H4 (cell line): ENCODE results near the gene CKMT2.

- RAMPAGE, long total RNA = no peak
Observed at GRCh38 chr5:78547498-78548483, 100.8 kb downstream of the LHFPL2 start.

- RAMPAGE, long total RNA = no peak
Observed at GRCh38 chr5:78574802-78575210, 73.8 kb downstream of the LHFPL2 start.

DNA sequence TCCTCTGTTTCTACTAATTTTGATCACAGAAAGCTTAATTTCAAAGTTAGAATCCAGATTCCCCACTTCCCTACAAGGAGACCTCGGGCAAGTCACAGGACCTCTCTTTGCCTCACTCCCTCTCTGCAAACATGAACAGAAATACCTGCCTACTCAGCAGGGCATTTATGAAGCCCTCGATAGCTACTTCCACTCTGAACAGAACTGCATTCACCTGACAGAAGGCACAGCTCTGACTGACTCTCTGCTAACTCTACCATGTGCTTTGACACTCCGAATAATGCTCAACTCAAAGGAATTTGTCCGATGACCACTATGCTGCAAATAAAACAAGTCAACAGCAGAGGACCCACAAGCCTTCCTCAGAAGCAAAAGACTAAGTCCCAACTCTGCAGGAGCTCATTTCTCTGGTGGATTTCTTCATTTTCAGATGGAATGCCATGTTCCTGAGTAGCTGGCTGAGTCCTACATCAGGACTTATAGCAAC is 21.0 kb downstream of the LHFPL2 start:
- RAMPAGE, long total RNA = no peak

GRCh38 chr5:78698525-78698911 is 49.9 kb upstream of the LHFPL2 start:
- RAMPAGE, long total RNA = no peak

- RAMPAGE, long total RNA = no peak
Observed at GRCh38 chr5:79032134-79032849, 37.2 kb downstream of the DMGDH start.

DNA sequence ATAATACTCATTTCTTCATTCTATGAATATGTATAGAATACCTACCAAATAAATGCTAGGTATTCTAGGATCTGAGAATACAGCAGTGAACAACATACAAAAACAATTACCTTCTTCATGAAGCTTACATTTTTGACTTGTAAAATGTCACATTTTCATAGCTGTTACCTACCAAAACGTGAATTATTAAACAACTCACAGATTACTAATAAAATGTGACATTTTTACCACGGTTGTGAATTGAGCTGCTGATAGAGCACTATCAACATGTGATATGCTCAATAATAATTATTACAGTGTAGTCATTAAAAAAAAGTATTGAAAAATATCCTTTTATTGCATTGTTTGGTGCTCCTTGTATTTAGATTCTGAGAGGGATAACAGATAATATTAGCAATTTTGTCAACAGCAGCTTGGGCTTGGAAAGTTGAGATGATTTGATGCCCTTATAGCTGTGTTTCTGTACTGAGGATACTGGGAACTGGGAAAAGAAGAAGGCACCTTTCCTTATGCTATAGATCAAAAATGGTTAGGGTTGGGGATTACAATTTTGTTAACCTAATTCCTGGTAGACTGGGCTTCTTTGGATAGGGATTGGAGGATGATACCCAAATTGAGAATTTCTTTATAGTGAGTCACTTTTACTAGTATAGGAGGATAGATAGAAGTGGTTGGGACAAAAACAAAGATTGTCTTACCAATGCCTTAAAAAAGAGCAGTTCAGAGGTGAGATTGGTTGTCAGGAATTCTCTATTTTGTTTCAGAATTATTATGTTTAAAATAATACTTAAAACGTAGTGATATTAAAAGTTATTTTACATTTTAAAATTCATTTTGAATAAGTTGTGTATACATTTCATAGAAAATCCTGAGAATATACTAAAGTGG is 38.2 kb downstream of the TENT2 start:
- RAMPAGE, long total RNA = no peak

DNA sequence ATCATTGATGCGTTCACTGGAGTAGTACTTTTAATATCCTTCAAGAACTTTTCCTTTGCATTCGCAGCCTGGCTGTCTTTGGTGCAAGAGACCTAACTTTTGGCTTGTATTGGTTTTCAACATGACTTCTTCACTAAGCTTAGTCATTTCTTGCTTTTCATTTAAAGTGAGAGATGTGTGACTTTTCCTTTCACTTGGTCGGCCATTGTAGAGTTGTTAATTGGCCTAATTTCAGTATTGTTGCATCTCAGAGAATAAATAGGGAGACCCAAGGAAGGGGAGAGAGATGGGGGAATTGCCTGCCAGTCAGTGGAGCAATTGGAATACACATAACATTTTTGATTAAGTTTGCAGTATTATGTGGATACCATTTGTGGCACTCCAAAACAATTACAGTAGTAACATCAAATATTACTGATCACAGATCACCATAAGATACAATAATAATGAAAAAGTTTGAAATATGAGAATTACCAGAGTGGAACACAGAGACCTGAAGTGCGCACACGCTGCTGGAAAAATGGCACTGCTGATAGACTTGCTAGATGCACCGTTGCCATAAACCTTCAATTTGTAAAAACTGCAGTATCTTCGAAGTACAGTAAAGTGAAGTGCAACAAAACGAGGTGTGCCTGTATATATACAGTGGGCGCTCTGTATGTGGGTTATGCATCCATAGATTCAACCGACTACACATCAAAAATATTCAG is 26.2 kb upstream of the CMYA5 start:
- RAMPAGE, long total RNA = no peak

DNA sequence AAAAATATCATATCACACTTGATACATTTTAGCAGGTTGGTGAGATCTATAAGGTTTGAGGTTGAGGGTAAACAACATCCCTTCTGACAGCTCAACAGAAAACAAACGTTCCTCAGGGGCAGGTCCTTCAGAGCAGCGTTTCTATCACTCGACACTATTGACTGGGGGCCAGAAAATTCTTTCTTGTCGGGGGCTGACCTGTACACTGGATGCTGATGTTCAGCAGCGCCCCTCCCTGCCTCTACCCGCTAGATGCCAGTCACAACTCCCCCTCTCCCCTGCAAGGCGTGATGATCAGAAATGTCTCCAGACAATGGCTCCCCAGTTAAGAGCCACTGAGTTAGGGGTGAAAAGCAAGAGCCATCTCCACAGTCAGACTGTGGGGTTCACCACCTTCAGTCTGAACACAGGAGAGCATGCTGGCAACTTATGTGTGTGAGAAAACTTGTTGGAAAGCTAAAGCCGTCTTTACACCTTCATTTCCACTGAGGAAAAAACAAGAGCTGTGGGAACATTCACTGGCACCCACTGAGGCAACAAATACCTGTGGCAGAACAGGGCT is 39.7 kb downstream of the SERINC5 start:
- RAMPAGE, long total RNA = no peak

DNA sequence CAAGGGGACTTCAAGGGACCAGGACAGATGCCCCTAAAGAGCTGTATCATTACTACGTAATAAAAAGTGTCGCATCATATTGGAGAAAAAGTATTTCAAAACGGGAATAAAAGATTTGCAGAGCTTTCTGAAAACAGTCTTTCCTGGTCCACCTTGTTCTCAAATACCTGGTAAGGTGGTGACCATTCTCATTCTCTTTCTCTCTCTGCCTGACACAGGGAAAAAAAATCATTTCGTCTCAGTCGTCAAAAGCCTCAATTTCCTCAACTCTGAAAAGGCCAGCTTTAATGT is 1.4 kb downstream of the SERINC5 start:
- RAMPAGE, long total RNA = no peak

- RAMPAGE, long total RNA = no peak
Observed at GRCh38 chr5:80399350-80399988, 8.4 kb upstream of the ZFYVE16 start.

DNA sequence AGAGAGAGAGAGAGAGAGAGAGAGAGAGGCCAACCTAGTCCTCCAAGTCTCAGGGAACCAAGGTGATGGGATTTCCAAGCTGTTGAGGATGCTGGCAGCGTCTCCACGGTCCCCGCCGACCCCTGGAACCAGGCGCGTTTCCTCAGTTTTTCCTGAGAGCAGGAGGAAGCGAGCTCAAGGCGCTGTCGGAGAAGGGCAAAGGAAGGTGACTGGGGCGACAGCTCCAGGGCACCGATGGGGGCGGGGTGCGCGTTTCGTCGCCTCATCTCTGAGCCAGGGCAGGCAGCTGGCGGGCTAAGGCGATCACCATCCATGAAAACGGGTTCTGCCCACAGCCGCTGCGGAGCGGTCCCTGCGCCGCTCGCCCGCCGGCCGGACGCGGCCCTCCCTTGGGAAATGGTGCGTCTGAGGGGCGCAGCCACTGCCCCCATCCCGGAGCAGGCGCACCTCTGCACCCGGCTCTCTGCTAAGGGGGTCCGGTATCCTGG is 1.1 kb downstream of the ANKRD34B start:
- RAMPAGE, long total RNA = no peak

DNA sequence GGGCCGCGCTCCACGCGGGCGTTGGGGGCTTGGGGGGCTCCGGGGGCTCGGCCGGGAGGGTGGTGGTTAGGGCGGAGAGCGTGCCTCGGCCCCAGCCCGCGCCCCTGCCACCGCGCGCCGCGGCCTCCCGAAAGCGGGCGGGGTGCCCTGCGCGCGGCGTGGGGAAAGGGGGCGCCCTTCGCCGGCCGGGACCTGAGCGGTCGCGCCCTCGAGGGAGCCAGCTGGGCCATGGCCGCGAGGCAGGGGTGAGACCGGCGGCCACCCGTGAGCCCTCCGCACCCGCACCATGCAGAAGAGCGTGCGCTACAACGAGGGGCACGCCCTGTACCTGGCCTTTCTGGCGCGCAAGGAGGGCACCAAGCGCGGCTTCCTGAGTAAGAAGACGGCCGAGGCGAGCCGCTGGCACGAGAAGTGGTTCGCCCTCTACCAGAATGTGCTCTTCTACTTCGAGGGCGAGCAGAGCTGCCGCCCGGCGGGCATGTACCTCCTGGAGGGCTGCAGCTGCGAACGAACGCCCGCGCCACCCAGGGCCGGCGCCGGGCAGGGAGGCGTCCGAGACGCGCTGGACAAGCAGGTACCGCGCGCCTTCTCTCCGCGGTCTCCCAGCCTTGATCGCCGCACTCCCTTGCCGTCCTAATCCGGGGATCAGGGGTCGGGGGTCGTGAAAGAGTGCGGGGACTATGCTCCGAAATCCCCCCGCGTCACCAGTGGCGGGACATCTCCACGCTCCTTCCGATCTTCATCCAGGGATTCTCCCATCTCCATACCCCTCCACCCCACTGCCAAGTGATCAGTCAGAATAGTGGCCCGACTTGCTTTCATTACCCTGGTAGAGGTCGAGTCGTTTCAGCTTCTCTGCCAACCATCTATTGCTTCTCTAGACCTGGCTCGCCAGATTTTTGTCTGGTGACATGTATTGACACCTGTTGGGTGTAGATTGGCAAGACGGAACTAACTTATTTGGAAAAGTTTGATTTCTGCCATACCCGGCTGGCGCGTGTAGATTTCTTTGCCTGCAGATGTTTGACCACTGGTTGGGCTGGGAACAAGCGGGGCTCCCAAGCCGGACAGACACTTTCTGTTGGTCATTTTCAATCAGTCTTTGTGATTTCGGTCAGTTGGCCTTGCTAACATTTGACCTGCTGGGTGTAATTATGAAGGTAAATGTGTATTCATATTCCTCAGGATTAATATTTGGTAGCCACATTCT is 695 bp downstream of the RASGRF2 start:
- RAMPAGE, long total RNA = start-site peak on the plus strand centred at position 208 of the sequence, 76 bp wide, 13 reads

DNA sequence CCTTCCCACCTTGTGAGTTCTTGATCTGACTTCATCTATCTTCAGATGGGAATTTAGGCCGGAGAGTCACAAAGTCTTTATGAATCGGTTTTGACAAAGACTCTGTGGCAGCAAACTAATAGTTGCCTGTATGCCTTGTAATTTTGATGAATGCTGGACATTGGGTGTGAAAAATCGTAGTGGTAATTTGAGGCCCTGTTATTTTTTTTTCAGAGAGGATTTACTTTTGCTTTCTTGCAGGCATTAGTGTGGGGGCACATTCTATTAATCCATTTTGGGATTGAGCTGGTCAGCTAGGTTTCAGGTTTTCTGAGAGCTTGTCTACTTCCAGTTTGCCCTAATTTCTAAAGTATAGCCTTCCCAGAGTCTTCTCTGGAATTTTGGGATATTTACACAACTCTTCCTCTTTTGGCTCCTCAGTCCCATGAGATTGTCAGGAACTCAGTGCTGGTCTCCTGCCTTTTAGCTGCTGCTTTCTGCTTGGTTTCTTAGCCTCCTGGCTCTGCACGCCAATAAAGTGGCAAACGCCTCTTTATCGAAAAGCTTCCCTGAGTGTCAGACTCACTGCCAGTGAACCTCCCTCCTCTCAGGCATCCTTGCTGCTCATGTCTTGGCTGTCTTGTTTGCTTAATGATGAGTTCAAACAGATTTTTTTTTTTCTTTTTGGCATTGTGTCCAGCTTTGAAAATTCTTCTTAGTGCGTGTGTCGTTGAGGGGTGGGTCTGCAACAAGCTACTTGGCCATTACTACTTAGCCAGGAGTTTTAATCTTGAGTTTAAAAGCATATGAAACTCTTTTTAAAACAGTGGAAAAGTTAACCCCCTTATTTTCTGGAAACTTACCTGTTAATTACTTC is 14.7 kb downstream of the RASGRF2 start:
- RAMPAGE, long total RNA = no peak

DNA sequence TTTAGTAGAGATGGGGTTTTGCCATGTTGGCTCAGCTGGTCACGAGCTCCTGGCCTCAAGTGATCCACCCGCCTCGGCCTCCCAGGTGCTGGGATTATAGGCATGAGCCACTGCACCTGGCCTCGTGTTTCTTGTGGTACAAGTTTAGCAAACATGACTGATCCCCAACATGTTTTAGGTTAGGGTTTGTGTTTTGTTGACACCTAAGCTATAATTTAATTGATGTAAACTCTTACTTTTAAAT is 24.0 kb downstream of the RASGRF2 start:
- RAMPAGE, long total RNA = no peak

DNA sequence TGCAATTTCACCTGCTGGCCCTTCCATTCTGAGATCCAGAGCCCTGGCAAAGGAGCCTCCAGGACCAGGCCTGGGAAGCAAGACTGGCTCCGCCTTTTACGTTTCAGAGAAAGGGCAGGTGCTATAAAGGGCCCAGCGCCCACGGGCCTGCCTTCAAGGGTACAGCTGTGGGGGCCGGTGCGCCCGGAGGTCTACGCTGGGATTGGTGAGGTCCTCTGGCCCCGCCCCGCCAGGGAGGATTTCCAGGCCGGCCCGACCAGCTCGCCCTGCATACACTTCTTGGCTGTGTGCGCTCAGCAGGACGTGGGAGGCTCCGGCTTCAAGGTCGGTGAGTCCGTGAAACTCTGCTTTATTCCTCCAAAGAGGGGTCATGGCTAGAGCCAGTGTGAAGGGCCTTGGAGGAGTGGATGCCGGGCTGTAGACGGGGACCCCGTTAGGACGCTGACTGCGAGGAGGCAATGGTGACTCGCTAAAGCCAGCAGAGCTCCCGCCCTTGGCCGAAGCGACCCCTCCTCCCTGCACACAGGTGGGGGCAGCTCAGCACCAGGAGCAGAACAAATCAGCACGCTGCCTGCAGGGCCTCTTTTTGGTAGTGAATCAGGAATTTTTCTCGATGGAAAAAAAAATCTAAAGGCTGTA is at the start of gene CKMT2:
CKMT2 (plus strand) TSS at position 269 of the 639 bp plus-strand sequence.
- RAMPAGE, long total RNA = no peak

DNA sequence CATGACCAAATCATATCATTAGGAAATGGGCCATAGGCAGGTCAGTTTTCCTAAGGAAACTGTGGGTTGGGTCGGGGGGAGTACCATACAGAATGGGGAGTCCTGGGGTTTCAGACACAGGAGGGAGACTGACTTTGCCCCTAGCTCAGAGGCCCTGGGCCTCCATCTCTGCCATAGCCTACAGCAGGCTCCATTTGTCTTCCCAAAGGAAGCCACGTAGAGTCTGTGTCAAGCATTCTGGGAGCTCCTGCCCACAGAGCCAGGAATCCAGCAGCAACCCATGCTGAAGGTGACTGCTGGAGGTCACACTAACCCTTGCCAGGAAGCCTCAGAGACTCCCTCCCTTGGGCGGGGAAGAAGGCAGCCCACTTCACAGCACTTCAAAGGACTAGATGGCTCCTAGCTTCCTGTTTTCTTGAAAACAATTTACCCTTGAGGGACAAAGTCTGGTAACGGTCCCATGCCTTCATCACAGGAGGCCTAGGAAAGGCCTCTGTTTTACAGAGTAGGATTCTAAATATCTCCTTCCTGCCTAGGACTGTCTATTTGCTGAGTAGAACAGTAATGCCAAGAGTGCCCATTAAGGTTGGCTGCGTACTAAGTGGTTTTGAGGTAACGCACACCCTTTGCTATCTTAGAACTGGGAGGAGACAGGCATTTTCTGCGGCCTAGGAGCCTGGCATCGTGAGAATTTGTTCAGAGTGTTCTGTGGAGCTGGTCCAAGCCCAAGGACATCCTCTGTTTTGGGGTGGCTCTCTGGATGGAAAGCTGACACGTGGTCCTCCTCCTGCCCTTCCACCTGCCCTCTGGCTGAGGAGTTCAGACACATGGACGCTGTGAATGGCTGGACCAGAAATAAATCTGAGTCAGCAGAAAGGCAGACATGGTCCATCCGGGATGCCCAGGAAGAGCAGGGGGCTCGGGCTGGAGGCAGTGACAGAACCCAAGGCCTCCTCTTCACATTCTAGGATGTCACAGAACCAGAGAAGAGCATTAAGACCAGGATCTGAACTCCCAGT is 1.9 kb downstream of the CKMT2 start:
- RAMPAGE, long total RNA = no peak

DNA sequence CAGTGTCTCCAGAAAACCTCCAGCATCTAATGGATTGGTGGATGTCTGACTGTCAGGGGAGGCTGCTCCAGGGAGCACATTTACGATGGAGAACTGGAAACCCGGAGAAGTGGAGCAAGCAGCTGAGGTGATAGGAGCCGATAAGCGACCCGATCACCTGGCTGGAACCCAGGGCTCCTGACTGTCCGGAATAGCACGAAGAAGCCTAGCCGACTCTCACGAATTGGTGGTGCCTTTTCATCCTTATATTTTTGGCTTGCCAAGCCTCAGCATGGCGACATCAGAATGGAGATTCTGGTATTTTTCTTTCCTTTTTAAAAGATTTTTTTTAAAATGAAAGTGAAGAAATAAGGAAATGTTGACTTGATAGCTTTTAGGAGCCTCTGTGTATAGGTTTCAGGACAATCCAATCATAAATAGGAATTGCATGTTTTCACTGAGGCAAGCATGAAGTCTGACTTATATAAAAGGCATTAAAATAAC is 601 bp upstream of the ACOT12 start:
- RAMPAGE, long total RNA = no peak

DNA sequence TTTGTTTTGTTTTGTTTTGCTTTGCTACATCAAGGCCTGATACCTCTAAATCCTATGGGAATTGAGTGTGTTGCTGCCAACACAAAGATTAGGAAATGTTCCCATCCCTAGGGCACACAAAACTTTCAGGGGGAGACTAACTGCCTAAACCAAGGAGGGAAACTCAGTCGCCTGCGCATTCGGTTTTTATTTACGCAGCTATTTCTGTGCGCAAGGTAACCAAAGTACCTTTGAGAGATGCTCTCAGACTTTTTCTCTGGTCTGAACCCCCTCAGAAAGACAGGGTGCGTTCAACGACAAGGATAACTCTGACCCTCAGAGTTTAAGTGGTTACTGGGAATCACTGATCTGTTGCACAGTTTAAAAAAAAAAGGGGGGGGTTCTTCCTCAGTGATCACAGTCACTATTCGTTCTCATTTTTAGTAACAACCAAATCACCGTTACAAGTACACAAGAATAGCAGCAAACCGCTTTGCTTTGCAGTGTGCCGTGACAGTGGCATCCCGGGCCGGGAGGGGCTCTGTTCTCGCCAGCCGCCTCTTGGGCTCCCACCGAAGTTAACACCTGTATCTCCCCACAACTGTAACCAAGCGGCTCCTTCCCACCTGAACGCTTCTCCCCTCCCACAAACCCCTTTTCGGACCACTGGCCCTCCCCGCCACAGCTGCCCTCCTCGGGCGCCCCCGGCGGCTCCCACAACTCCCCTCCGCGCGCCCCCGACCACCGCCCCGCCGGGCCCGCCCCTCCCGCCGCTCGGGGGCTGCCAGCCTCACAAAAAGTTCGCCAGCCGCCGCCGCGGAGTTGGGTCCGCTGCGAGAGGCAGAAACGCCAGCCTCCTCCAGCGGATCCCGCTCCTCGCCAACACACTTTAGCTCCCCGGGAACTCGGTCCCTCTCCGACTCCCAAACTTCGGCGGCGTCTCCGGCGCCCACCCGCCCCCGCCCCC is 1.3 kb downstream of the SSBP2 start:
- RAMPAGE, long total RNA = no peak

DNA sequence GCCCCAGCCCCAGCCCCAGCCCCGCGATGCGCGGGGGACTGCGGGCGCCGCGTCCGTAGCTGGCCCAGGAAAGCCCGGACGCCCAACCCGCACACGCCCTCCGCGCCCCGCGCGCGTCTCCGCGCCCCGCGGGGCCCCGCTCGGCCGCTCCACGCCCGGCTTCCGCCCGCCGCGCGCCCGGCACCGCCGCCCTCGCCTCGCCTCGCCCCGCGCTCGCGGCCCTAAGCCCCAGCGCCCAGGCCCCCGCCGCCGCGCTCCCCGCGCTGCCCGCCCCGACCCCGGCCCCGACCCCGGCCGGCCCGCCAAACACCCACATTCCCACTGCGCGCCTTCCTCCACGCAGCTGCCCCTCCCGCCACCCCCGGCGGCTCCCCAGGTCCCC is 655 bp downstream of the SSBP2 start:
- RAMPAGE, long total RNA = no peak

GRCh38 chr5:81778481-81779418 is 27.9 kb upstream of the SSBP2 start:
- RAMPAGE, long total RNA = no peak